Metastatic Lung Carcinoma in the Adrenal Gland (tissue), 1 donor: ENCODE measurements around the gene C16orf95.

GRCh38 chr16:86555399-86555886 lies 408 bp upstream of the MTHFSD start:
- PRO-cap = no peak

- PRO-cap = no peak
These were observed 1.7 kb downstream of the FOXC2 start for GRCh38 chr16:86568248-86568735.

DNA sequence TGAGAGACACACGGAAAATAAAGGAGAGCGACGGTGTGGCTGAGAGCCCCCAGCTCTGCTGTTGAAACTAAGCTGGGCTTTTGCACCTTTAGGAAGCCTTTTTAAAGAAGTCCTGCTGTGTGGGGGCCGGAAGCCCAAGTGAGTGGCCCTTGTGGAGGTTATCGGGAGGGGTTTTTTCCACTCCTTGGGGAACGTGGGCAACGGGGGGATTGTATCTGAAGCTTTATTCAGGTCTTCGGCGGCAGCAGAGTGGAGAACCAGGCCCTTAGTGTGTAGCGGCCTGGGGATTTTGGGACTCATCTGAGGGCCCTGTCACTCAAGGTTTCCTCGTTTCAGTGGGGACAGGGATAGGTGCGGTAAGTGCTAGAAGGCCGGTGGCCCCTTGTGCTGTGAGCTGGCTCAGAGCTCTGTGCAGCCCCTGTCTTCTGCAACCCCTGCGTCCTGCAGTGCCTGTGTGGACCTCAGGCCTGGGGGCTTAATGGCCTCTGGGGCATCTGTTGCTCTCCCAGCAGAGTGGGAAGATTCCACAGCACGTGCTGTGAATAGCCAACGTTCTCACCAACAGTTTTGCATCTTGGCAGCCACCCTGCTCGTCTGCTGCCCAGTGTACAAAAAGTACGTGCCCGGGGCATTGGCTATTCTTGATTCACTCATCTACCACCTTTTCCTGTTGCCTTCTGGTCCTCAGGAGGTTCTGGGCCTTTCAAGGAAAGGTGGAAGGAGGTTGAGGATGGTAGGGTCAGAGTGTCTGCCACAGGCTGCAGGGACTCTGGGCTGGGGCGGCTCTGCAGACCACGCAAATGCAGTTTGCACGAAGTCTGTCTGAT lies 4.8 kb downstream of the FOXC2 start:
- PRO-cap = no peak

- PRO-cap = no peak
These were observed 26.0 kb downstream of the FOXL1 start for GRCh38 chr16:86604276-86604911.

DNA sequence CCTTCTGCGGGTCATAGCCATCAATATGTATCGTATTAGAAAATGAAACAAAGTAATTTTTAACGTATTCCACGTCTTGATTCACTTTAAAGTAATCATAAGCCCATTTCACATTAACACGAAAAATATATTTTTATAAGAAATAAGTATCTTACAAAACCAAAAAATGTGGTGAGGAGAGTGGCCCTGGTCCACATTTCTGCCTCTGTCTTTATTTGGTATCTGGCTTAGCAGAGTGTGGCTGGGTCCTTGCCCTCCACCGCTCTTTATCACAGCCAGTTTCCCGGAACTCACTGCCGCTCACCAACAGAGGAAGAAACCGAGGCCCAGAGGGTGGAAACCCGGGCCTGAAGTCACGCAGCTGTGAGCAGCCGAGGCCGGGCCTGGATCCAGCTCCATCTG lies 176.9 kb downstream of the FOXL1 start:
- PRO-cap = no peak

DNA sequence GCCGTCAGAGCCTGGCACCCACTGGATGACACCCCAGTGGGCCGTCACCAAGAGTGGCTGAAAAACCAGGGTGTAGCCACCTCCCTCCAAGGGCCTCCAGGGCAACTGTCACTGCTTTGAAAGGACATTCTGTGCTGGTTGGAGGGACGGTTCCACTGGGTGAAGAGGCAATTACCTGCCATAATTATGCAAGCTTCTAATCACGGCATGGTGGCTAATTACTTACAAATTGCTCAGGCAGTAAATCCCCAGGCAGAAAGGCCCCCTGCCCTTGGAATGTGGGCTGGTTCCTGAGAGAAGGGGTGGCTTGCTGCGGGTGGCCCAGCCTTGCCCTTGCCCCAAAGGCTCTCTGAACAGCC lies 332.0 kb downstream of the C16orf95 start:
- PRO-cap = no peak

GRCh38 chr16:87074640-87075441 lies 242.4 kb downstream of the C16orf95 start:
- PRO-cap = no peak

DNA sequence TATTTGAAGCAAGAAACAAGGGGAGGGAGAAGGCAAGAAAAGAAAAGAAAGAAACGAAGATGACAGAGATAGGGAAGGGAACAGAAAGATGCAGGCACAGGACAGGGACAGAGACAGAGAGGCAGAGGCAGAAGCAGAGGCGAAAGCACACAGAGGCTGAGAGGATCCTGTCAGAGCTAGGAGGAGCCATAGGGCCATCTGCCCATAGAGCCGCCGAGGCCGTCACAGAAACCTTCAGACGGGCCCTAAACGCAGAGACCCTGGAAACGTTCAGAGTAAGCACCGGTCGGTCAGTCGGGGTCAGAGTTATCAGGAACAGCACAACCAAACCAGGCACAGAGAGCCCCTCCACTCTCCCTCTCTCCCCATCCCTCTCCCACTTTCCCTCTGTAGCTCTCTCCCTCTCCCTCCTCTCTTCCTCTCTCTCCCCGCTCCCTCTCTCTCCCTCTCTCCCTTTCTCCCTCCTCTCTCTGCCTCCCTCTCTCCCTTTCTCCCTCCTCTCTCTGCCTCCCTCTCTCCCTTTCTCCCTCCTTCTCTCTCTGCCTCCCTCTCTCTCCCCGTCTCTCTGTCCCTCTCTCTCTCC lies 139.0 kb downstream of the C16orf95 start:
- PRO-cap = no peak

DNA sequence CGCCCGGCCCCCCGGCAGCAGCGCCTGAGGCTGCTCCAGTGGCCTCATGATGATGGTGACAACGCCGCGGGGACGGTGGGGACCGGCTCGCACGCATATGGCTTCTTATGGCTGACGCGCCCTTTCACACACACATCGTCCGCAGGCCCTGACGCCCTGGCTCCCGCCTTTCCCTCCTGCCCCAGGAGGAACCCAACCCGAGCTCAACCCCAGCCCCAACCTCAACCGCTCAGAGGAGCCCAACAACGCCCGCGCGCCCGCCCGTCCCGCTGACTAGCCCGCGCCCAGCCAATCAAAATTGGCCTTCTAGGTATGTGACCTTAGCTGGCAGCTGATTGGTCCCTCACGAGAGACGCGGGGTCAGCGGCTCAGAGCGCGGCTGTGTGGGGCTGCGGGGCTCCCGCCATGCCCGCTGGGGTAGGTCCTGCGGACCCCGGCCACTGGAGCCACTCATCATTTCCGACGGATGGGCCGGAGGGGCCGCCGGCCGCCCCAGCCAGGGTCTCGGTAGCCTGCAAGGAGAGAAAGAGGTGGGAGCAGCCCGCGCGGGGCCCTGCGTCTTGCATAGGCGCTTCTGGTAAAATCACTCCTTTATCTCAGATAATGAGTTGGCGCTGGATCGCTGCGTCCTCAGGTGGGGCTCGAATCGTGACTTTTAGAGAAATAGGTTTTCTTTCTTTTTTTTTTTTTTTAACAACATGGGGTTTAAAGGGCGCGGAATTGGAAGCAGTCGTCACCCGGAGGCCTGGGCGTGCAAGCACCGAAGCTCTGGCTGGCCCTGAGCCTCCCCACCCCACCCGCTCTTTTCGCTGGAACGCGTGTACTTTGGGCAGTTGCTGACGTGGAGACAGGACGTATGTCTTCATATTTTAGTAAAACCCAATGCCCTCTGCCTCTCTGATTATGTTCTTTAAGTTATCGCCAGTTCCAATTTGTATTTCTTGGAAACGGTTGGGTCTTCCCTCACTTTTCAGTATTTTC lies at the start of gene C16orf95:
TSS of gene C16orf95 (minus strand) at position 247 of the 981 bp plus-strand sequence.
- PRO-cap = bidirectional peak, plus-strand start at position 351 of the sequence, minus-strand start at position 286 of the sequence

DNA sequence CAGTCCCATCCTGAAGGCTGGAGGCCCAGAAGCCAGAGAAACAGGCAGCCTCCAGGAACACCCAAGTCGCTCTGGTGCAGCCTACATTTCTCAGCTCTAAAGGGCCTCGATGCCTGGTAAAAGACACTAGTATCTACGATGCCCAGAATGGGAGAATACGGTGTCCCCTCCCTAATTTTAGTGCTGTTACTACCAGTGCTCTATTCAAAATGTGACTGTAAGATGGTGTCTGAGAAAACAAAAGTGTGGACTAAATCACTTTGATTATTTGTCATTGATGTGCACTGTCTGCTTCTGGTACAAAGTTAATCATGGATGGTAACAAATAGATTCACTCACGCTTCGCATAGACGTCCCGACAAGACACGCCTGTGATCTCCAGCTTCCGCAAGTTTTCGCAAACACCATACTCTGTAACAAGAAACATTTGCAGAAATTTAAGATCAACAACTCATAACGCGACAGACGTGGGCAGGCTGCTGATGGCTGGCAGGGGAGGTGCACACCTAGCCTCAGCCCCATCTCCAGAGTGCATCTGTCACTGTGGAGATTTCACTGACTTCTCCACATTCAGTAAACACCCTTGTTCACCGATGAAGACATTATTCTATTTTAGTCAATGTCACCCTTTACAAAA lies 23.5 kb downstream of the FBXO31 start:
- PRO-cap = no peak

DNA sequence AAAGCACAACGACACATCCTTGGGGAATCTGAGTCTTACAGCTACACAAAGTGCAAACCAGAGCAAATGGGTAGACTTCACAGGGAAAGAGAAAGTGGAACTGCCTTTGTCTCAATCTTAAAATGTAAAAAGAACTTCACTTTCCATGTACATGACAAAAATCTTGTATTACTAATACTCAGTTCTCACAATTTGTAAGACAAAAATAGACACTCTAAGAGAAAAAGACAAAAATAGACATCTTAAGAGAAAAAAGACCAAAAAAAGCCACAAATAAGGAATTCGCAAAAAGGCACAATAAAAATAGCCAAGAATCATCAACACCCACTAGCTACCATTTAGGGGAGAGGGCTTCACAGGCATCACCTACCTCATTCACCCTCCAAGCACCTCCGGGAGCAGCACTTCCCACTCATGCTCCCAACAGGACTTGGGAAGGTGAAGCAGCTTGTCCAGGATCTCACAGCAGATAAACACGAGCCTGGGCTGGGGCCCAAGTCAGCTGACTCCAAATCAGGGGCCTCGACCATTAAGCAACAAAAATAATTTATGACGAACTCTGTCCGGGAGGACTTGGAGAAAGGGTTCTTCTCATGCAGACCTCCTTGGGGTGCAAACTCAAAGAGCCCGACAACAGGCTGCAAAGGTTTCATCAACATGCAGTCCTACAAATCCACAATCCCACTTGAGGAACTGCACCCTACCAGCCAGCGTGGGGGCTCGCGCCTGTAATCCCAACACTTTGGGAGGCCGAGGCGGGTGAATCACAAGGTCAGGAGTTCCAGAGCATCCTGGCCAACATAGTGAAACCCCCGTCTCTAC lies 2.3 kb downstream of the FBXO31 start:
- PRO-cap = no peak

- PRO-cap = no peak
These were observed 28.9 kb upstream of the ZCCHC14 start for GRCh38 chr16:87521663-87522222.

- PRO-cap = no peak
These were observed 43.4 kb upstream of the ZCCHC14 start for GRCh38 chr16:87536081-87536843.

GRCh38 chr16:87725011-87725279 lies 40.8 kb downstream of the KLHDC4 start:
- PRO-cap = no peak

DNA sequence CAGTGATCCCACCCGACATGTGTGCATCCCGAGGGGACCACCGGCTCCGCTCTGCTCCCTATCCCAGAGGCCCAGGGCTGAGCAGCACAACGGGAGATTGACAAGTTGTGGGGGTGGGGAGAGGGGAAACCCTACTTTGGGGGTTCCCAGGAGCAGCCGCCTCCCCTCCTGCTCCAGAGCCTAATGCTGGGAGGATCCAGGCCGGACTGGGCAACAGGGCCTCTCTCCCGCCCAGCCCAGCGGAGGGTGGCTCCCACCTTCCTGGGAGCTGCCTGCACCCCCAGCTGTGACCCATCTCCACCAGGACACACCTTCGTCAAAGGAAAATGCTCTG lies 25.5 kb downstream of the KLHDC4 start:
- PRO-cap = no peak

DNA sequence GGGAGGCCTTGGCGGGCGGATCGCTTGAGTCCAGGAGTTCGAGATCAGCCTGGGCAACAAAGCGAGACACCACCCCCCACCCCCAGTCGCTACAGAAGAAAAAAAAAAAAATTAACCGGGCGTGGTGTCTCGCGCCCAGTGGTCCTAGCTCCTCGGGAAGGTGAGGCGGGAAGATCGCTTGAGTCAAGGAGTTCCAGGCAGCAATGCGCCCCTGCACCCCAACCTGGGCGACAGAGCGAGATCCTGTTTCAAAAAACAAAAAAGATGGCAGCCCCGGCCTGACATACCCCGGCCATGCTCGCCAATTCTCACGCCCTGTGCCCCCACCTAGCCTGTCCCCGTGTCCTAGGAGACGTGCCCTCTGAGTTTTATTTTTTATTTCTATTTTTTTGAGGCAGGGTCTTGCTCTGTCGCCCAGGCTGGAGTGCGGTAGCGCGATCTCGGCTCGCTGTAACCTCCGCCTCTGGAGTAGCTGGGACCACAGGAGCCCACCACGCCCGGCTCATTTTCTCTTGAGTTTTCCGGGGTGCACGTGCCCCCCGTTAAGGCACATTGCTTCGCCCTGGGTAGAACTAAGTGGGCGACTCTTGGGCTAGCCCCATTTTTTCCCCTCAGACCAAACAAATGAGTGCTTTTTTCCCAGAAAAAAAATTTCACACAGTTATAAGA lies 530 bp upstream of the KLHDC4 start:
- PRO-cap = no peak

GRCh38 chr16:87789543-87790383 lies 24.0 kb upstream of the KLHDC4 start:
- PRO-cap = no peak

- PRO-cap = no peak
These were observed 34.9 kb downstream of the SLC7A5 start for GRCh38 chr16:87834084-87835209.

GRCh38 chr16:87852692-87853609 lies 16.4 kb downstream of the SLC7A5 start:
- PRO-cap = no peak

- PRO-cap = unidirectional peak, plus-strand start at chr16:87866287
These were observed 3.4 kb downstream of the SLC7A5 start for GRCh38 chr16:87865628-87866527.